HL-60 (cell line): ENCODE data around the gene ARFGEF2.

DNA sequence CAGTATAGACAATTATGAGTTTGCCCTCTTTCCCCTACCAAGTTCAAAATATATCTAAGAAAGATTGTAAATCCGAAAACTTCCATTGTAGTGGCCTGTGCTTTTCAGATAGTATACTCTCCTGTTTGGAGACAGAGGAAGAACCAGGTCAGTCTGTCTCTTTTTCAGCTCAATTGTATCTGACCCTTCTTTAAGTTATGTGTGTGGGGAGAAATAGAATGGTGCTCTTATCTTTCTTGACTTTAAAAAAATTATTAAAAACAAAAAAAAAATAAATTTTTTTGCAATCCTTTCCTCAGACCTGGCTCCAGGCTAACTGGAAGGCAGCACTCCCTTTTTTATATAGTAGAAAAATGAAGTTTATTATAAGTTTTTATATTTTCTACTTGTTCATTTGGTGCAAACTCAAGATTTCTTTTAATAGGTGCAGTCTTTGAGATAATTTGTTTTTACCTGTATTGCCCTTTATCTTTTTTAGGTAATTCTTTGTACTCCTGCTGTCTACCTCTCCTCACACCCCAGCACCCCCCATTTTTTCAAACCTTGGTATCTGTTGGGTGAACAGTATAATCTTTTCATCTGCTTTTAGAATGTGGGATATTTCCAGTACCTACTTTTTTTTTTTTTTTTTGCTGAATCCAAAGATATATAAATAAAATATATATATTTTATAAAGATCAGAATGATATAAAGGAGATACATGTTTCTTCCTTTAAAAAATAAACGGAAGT is 129.6 kb downstream of the SULF2 start:
- RRBS = no CpG with 5 or more reads among the region's 2 CpGs

DNA sequence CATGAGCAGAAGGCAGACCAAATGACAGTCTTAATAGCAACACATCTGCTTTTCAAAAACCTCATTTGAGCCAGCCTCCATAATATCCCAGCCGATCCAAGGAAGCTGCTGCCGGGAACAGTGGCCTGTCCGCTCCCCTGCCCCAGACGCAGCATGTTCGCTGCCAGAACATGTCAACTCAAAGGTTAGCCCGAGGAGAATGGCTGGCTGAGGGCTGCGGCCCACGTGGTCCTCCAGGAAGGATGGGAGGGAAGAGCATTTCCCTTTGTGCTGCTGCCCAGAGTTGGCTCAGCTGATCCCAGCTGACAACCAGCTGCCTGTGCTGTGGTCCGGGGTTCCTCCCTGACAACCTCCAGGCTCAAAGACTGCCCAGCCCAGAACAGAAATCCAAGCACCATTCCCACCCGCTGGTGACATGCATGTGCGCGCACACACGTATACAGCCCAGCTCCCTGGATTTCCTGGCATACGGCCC is 102.9 kb downstream of the SULF2 start:
- RRBS = no CpG with 5 or more reads among the region's 14 CpGs

DNA sequence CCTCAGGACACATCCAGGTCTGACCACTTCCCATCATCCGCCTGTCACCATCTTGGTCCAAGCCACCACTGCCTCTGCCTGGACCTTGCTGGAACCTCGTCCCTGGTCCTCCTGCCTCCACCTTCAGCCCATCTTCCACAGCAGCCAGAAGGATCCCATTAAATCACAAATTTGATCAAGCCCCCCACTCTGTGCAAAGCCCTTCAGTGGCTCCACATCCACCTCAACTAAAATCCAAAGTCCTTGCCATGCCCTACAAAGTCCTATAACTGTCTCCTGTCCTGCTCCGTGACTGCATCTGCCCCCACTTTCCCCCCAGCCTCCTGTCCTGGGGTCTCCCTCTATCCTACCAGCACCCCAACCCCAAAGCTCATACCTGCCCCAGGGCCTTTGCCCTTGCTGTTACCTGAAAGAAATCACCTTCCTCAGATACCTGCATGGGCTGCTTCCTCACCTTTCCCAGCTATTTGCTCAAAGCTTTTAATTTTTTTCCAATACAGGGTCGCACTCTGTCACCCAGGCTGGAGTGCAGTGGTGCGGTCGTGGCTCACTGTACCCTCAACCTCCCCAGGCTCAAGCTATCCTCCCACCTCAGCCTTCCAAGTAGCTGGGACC is 70.7 kb downstream of the SULF2 start:
- RRBS = no CpG with 5 or more reads among the region's 6 CpGs

- RRBS = 13% methylated on average over 15 of the region's 31 CpGs
These were observed 820 bp downstream of the SULF2 start for GRCh38 chr20:47784368-47784954.

- RRBS = 94% methylated on average over 2 of the region's 22 CpGs
These were observed 165.3 kb upstream of the SULF2 start for GRCh38 chr20:47950461-47951119.

DNA sequence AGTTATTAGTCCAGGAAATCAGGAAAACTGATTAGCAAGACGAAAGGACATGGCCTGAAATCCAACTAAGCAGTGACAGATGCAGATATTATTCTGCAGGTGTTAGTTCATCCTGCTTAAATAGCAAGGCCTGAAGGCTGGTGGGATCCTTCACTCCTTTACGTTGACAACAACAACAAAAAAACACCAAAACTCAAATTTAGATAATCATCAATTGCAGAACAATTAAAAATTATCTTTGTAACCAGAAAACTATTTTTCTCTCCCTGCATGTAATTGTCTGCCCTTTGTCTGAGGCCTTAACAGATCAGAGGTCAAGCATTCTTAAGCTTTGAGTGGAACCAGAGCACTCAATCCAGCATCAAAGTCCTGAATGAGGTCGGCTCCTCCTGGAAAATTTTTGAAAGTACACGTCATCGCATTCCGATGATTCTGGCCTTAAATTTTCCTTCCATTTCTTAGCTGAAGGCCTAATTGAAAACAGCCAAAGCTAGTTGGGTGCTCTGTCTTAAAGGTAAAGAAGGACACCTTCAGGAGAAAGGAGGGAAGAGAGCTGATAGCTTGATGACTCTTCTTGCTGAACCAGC is 510.1 kb upstream of the SULF2 start:
- RRBS = no CpG with 5 or more reads among the region's 6 CpGs

DNA sequence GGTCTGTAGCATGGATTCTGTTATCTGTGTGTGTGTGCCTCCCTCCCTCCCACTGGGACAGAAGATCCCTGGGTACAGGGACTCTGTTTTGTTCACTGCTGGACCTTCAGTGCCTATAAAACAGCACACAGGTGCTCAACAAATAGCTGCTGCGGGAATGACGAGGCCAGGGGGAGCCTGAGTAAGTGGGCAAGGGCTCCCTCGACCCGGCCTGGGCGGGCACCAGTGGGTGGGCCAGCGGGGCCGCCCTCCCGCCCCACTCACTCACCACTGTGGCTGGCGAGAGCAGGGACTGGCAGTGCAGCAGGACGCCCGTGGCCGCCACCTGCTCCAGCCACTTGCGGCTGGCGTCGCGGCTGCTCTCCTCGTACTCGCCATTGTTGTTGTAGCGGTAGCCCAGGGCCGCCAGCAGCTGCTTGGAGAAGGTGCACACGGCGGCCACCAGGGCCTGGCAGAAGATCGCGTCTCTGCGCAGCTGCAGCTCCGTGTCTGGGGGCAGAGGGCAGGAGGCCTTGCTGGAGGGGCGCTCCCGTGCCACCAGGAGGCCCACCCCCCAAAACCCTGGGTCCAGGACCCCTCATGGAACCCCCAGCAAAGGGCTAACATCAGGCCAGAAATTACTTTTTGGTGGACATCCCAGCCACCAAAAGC is 191.5 kb downstream of the PREX1 start:
- RRBS = no CpG with 5 or more reads among the region's 28 CpGs

- RRBS = no CpG with 5 or more reads among the region's 18 CpGs
These were observed 183.5 kb downstream of the PREX1 start for GRCh38 chr20:48644177-48644790.

DNA sequence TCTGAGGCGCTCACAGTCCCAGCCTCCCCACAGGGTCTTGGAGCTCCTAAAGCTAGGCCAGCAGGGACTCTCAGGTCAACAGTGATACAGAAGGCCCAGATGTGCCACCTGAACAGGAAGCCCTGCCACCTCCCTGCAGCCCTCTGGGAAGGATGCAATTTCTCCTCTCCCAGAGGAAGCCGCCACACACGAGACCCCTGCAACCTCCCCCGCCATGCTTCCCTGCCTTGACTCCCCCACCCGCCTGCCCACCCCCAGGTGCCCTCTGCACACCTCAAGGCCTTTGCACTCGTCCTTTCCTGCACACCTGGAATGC is 158.9 kb downstream of the PREX1 start:
- RRBS = no CpG with 5 or more reads among the region's 6 CpGs

DNA sequence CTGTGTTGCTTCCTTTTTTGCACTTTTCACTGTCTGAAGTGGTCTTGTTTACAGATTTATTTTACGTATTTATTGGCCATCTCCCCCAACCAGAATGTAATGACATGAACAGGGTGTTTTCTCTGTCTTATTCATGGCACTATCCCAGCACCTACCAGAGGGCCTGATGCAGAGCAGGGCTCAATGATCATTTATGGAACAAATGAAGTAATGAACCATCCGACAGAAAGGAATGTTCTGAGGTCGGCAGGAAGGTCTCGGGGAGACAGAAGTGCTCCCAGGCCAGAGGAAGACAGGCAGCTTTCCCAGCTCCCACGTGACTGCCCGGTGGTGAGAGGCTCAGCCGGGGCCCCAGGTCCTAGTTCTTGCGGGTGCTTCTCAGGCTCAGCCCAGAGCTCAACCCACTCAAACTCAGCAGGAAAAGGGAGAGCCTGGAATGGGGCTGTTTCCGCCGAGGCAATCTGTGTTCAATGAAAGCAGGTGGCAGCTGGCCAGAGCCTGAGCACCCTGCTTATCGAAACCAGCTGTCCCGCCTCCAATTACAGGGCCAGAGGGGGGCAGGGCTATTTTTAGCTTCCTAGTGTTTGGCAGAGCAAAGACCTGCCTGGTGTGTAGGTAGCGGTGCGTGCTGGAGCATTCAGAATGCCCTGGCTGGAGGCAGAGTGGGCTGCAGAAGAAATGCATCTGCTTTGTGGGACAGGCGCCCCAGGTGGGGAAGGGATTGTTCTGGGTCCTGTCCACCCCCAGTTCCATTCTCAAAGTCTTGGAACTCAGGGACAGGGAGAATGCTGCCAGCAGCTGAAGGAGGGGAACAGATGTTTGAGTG is 145.2 kb downstream of the PREX1 start:
- RRBS = no CpG with 5 or more reads among the region's 15 CpGs

DNA sequence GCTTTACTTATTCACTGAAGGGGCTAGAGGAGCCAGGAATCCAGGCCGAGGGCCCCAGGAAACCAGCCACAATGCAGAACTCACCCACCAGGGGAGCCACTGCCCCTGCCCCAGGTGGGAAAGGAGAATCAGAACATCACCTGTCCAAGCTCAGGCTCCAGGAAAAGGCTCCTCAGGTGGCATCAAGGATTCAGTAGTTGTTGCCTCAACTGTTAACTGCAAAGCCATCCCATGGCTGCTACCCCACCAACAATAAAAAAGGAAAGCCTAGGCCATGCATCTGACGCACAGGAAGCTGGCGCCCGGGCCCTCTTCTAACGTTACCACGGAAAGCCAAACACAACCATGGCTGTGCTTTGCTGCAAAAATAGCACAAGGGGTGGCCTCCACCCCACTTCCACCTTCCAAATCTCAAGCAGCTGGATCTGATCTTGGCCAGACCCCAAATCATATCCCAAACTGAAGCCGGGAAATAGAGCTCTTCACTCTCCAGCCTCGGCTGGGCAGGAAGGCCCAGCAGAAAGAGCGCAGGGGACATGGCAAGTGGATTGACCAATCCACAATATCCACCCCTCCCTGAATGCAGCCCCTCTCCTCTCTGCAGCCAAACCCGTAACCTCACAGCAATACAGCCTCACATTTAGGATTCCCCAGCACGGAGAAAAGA is 120.9 kb downstream of the PREX1 start:
- RRBS = no CpG with 5 or more reads among the region's 11 CpGs

GRCh38 chr20:48721188-48721808 is 106.5 kb downstream of the PREX1 start:
- RRBS = no CpG with 5 or more reads among the region's 9 CpGs

DNA sequence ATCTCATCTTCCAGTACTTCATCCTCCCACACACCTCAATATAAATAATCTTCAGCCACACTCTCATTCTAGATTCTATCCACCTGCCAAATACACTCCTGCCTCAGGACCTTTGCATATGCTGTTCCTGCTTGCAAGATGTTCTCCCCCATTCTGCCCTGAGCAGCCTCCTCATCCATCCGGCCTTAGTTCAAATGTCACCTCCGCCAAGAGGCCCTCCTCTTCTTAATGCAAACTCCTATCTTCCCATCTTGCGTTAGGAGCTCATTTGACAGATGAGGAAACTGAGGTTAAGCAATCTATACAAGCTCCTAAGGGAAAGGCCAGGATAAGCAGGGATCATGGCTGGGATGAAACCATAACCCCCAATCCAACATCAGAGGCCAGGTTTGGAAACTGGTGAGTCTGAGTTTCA is 77.3 kb downstream of the PREX1 start:
- RRBS = no CpG with 5 or more reads among the region's 3 CpGs

DNA sequence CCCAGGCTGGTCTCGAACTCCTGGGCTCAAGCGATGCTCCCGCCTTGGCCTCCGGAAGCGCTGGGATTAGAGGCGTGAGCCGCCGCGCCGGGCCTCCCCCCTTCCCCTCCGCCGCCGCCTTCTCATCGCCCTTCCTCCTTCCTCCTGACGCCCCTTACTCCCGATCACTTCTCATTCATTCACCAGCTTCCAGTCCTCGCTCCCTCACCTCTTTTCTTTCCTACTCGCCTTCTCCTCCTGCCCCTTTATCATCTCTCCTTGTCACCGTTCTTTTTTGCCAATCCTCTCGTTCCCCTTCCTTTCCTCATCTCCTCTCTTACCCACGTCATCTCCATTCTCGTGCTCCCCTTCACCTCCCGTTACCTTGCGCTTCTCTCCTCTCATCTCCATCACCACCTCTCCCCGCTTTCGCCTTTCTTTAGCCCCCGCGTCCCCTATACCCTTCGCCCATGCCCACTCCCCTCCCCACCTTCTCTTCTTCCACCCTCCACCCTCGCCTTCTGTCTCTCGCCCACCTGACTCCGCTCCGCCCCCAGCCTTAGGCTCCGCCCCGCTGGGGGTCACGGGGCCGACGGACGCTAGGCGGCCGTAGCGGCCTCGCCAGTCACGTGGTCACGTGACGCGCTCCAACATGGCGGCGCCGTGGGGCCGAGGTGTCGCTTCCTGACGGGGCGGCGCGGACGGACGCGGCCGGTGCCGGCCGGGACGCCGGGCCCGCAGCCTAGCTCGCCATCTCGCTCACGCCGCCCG is at the start of gene ARFGEF2:
Gene ARFGEF2, plus strand, starts transcription at position 607 of the 750 bp plus-strand sequence.
- RRBS = under 1% methylated on average over 7 of the region's 70 CpGs

GRCh38 chr20:48965212-48966276 is 44.0 kb downstream of the ARFGEF2 start:
- RRBS = no CpG with 5 or more reads among the region's 6 CpGs

DNA sequence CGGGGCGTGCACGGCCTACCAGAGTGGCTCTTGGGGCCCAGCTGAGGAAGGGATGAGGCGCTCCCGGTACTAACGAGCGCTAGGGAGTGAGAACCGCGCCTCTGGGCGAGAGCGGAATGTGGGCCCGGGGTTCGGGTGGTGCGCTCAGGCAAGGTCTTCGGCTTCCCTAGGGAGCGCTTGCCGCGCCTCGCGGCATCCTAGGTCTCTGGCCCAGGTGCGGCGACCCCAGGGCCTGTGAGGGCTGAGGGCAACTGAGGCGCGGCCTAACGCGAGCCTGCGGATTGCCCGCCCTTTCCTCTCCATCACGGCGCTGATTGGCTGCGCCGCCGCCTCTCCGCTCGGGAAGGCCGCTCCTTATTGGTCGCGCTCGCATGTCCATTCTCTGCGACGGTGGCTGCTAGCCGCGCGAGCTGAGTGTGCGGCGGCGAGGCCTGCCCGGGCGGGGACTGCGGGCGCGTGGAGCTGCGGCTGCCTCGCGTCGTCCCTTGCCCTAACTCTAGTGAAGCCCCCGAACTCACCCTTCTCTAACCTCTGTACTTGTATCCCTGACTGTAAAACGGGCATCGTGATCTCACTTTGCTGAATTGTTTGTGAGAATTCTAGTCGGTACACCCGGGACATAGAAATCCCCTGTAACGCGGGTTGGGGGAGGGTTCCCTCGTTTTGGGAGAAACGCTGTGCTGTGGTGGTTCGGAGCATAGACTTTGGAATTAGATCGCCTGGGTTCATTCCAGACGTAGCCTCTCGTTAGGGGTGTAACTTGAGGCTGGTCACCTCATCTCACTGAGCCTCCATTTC is 519 bp downstream of the CSE1L start:
- RRBS = 3% methylated on average over 8 of the region's 69 CpGs

GRCh38 chr20:49187120-49187767 is 890 bp downstream of the STAU1 start:
- RRBS = 3% methylated on average over 7 of the region's 24 CpGs

DNA sequence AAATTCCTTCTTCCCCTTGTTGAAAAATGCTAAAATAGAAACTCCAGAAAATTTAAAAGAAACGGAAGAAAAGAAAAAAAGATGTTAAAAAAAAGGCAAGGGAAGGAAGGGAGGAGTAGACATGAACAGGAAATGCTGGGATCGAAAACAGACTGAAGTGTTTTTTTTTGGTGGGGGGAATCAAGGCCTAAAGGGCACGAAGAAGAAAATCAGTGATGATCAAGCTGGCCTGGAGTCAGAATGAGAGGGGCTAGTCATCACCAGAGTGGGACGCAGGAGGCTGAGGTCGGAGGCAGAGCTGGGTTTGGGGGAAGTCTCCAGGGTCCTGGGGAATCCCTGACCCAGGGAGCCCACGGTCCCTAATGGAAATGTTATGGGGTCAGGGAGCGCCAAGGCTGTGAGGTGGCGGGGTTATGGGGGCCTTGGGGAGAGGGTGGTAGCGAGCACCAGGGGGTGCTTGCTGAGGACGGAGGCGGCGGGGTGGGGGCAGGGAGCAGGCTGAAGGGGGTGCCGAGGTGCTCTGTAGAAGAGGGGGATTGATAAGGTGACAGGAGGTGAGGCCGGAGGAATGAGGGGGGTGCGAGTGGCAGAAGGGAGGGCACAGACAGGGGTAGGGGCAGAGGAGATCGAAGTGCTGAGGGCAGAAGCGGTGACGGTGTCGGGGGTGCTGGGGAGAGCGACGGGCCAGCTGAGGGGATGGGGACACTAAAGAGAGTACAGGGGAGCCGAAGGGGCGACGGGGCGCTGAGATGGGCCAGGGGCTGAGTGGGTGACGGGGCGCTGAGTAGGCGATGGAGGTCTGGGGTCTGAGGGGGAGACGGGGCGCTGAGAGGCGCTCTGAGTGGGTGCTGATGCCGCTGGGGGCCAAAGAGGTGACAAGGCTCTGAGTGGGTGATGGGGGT is 671 bp downstream of the ZNFX1 start:
- RRBS = no CpG with 5 or more reads among the region's 32 CpGs

- RRBS = no CpG with 5 or more reads among the region's 4 CpGs
These were observed 96.9 kb downstream of the KCNB1 start for GRCh38 chr20:49385461-49386015.

- RRBS = no CpG with 5 or more reads among the region's 1 CpG
These were observed 62.2 kb downstream of the KCNB1 start for GRCh38 chr20:49420260-49420769.